ENCODE measurements around a stretch of chr17.

- PRO-cap = bidirectional peak, plus-strand start at chr17:27245187, minus-strand start at chr17:27244965
Observed at GRCh38 chr17:27244466-27245833, 49.0 kb upstream of the WSB1 start.

- PRO-cap = no peak
Observed at GRCh38 chr17:27315368-27315911, 21.5 kb downstream of the WSB1 start.

DNA sequence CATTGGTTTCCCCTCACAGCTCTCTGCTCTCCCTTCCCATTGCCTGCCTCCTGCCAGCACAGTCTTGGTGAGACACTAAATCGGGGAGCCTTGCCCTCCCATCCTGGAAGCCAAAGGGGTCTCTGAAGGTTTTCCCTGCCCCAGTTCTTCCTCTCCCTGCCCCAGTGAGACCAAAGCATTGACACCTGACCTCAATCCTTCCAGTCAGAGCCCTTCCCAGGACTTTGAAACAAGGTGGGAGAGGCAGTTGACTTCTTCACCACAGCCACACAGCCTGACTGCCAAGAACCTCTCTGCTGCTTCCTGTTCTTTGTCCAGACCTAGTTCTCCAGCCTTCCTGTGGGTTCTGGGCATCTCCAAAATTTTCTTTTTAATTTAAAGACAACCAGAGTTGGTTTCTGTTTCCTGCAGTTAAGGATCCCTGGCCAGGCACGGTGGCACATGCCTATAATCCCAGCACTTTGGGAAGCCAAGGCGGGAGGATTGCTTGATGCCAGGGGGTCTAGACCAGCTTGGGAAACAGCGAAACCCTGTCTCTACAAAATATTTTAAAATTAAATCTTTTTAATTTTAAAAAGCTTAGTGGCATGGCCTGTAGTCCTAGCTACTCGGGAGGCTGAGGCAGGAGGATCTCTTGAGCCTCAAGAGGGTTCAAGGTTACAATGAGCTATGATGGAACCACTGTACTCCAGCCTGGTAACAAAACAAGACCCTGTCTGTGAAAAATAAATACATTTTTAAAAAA is 50.4 kb downstream of the WSB1 start:
- PRO-cap = no peak

DNA sequence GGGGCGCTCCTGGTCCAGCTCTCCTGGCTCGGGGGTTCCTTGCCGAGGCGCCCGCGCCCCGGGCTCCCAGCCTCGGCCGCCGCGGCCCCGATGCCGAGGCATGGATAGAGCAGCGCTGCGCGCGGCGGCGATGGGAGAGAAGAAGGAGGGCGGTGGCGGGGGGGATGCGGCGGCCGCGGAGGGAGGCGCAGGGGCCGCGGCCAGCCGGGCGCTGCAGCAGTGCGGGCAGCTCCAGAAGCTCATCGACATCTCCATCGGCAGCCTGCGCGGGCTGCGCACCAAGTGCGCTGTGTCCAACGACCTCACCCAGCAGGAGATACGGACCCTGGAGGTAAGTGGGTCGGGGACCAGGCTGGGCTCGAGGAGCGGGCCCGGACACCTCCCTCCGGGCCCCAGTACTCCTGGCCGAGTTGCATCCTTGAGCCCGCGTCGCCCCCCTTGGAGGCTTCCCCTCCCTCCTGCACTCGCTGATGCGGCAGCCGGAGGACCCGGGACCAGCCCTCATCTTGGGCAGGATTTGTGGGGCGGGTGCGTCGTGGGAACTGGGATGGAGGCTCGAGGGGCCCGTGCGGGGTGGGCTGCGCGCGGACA is 391 bp downstream of the KSR1 start:
- PRO-cap = no peak

GRCh38 chr17:27458194-27458971 is 2.1 kb downstream of the KSR1 start:
- PRO-cap = no peak

DNA sequence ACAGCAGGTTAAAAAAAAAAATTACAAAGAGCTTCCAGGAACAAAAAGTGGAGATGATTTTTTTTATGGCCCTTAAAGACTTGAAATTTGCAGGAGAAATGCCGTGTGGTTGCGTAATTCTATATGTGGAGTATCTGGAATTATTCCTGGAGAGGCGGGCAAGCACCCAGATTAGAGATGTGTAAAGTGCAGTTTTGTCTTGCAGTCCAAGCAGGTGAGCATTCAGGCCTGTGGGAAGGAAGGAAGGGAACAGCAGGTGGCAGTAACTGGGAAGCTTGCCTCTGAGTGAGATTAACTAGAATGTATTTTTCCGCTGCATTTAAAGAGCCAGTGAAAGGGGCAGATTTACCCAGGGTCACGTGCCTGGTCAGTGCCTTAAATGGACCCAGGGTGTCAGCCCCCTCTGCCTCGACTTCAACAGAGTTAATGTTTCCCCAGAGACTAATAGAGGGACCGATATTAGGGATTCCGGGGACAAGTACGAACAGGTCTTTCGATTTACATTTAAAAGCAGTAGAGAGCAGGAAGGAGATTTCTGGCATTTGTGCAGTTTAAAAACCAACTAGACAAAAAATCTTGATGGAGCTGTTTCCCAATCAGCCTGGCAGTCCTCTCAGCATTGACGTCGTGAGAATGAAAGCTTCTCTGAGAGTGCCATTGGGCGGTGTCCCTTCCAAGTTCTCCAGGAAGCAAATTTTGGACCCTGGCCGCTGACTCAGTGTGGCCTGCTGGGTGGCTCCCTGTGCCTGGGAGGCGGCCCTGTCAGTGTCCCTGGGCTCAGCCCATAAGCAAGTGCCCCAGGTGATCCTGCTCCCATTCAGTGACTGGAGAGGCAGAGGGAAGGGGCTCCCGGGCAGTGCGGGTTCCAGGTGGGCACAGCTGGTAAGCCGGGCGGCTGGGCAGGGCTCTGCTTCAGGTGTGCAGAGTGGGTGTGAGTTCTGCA is 38.2 kb downstream of the KSR1 start:
- PRO-cap = no peak

- PRO-cap = no peak
Observed at GRCh38 chr17:27535562-27536383, 79.5 kb downstream of the KSR1 start.

DNA sequence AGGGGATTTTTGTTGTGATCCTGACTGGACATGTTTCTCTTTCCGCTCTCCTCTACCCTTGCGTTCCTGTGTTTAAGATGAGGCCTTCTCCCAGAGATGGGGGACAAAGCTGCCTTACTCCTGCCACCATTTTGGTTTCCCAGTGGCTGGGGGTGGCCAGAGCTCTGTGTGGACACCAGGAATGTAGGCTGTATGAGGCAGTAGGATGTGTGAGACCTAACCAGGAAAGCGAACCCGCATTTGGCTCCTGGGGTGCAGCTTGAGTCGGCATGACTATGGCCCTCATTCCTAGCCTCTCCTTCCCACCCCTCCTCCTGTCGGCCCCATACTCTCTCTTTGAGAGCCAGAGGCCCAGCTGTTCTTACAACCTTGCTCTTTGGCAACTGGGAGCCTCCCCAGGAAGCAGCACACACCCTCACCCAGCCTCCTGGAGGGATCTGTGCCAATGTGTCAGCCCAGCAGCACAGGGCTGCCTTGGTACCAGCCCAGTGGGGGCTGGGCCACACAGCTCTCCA is 70.5 kb upstream of the LGALS9 start:
- PRO-cap = no peak

- PRO-cap = no peak
Observed at GRCh38 chr17:27571604-27572294, 59.2 kb upstream of the LGALS9 start.

DNA sequence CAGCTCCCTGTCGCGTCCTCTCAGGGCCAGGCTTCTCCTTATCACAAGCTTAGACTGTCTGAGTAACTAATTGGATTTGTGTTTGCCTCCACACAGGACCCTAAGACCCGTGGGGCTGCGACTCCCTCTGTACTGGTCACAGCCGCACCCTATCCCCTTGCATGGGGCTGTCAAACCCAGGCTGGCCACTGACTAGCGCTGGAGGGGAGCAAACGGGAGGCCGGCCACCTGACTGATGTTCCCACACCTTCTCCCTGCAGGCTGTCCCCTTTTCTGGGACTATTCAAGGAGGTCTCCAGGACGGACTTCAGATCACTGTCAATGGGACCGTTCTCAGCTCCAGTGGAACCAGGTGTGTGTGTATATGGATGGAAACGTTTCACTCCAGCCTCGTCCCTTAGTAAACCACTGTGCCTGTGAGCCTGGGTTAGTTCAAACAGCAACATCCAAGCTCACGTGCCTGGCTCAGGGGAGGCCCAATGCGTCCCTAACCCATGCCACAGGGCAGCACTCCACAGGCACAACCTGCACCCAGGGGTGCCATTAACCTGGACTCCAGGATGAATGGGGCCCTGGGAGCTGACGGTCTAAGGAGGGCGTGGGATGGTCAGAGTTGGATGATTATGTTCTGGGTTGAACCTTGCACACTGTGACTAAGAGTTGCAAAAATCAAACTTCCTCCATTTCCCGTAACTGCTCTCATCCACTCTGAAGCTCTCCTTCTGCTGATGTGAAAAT is 7.2 kb downstream of the LGALS9 start:
- PRO-cap = no peak

DNA sequence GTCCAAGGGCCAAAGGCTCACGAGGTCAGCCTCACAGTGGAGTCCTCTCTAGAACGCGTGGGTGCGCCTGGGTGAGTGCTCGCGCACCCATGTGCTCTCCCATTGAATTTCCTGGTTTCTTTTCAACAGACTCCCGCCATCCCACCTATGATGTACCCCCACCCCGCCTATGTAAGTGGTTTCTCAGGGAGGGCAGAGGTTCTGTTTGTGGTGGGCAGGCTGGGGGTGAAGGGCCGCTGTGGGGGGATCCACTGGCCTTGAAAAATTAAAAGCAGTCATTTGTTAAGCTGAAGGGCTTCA is 15.4 kb downstream of the LGALS9 start:
- PRO-cap = no peak

- PRO-cap = no peak
Observed at GRCh38 chr17:27646841-27647484, 16.0 kb downstream of the LGALS9 start.

DNA sequence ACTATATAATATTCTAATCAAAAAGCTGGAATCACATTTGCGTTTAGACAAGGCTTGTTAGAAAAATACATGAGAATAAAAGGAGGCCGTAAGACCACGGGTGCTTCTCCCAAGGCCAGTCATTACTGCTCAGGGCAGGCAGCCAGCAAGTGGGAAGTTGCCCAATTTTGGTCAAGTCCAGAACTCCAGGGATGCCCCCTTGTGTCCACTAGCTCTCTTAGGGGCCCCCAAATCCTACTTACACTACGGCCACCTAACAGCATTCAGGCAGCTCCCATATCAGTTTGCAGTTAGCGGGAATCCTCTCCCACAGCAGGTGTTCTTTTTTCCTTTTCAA is 26.0 kb upstream of the LYRM9 start:
- PRO-cap = no peak

DNA sequence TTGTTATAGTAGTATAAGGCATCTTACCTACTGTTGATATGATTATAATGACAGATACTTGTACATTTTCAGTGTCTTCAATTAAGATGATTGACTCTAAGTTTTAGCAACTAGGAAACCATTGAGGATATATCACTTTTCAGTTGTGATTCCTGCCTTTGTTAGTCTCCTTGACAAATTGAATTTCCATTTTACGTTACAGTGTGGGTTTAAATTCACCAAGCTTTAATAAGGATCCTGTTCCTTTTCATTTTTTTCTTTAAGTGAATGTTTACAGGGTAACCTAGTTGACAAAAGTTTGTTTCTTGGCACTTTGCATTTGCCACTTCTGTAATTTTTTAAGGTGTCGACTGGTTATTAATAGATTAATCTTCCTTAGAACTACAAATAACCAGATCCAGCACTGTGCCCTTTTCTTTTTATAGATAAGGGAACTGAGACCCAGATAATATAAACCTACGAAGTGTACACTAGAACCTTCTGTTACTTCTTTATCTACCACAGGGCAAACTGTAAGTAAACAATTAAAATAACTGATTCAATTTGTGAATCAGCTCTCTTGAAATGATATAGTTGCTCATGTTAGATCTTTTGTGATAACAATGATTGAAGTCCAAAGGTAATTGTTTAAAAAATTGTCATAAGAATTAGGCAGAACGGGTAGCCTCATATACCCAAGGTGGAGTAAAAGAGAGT is 55.3 kb downstream of the NLK start:
- PRO-cap = no peak

DNA sequence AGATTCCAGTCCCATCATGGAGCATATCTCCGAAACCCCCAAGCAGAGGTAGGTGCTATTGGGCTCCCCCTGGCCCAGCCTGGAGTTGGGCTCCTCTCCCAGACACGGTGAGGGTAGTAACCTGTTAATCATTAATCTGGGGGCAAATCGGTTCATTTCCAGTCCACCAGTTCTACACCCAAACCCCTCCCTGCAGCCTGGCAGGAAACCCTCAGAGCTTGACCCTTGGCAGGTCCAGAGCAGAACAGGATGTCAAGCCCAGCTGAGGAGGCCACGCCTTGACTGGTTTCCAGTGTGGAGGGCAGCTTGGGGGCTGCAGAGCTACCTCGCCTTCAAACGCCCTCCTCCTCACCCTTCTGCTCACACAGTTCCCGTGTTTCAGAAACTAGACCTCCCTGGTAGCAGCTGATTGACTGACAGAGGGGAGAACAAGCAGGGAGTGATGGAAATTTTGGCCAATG is 60.4 kb upstream of the TMEM97 start:
- PRO-cap = no peak

DNA sequence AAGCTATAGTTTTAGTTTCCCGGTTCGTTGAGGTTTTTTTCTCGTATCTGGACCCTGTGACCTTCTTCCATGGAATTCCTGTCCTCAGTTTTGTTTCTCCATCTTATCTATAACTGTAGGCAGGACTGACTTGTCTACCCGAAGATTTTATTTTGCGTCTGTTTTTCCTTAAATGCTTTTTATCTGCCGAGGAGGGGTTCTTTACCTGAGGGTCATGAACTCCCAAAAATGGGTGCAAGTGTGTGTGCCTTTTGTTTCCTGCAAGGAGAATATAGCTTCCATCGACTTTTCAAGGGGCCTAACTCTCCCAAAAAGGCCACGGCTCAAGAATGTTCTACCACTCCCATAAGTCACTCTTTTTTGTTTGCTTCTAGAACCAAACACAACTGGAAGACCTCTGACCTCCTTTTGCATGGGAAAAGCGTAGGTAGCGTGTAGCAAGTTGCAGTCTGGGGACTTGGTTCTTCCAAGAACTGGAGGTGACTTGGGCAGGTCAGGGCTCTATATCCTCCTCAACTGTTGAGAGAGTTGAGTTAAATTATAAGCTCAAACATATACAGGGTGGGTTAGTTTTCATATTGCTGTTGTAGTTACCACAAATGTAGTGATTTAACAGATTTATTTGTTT is 1.2 kb downstream of the TMEM97 start:
- PRO-cap = no peak

DNA sequence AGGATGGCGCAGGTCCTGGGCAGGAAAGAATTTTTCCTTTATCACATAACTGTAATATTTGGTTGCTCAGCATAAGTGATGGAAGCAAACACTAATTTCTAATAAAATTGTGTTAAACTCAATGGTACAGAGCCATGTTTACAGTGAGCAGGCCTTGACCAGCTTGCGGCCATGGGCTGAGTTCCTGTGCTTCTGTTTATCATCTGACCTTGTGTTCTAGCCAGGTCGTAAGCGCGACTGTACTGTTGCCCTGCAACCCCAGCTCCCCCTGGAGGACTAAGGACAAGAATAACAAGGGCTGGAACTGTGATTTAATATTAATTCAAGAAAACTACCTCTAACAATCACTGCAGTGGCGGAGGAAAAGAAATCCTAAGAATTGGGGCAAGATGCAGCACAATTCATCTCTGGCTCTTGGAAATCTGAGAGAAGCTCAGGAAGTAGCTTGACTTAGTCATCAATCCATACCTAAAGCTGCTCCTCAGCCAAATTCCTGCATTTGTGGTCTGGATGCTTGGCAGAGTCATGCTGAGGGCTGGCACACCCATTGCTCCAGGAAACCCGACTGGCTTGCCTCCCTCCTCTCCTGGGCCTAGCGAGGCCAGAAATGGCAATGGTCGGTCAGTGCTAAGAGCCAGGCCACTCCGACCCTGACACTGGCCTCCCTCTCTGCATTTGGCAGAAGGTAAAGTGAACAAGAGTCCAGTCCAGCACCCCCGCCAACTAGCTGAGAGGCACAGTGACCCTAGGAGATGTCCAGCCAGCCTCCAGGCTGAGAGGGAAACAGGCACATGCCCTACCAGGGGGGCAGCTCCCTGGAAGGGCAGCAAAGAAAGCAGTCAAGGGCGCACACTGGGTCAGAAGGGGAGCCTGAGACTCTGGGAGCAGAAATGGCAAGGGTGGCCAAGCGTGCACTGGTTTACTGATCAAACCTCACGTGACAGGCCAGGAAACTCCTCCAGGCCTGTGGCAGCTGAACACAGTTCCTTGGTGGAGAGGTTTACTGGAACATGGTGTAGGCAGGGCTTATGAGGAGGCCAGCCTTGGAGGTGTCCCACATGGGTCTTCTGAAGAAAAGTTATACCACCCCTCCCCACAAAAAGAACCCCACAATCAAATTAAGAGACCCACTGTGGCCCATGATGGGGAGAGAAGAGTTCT is 10.1 kb downstream of the POLDIP2 start:
- PRO-cap = no peak

GRCh38 chr17:28500764-28501579 is 5.2 kb upstream of the FOXN1 start:
- PRO-cap = no peak

- PRO-cap = no peak
Observed at GRCh38 chr17:28527893-28528373, 21.8 kb downstream of the FOXN1 start.

- PRO-cap = no peak
Observed at GRCh38 chr17:28612212-28612597, 1.8 kb downstream of the RSKR start.

Data from anterior vena cava (tissue), 1 donor.